Measurements from ENCODE around the gene ADGRD1.

DNA sequence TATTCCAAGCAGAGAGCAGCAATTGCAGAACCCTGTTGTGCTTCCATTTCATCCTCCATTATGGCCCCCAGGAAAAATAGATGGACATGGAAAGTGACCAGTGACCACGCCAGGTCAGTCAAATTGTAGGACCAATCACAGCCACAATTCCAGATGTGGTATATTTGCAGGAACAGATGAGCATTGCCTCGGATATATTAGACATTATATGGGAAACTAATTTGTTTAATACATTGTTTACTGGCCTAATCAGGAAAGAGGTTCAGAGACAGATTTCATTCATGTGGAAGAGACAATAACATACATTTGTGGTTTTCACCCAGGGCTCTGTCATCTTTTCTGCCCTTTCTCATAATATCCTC, 664.3 kb upstream of the TMEM132C start:
- RRBS, result no CpG with 5 or more reads among the region's 2 CpGs

DNA sequence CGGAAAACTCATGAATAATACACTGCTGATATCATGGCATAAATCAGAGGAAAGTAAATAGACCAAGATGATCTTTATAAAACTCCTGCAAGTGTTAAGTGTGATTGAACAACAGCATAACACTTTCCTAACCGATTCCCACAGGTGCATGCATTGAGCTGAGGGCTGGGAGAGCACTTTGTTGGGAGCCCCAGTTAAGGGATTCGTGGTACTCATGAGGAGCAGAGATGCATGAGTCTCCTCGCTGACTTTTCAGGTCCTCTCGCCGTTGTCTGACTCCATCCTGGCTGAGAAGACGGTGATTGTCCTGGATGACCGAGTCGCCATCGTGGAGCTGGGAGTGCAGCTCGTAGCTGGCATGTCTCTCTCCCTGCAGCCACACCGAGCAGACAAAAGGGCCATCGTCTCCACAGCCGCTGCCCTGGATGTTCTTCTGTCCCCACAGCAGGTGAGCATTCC, 643.0 kb upstream of the TMEM132C start:
- RRBS, result no CpG with 5 or more reads among the region's 14 CpGs

- RRBS, result no CpG with 5 or more reads among the region's 6 CpGs
Measured at GRCh38 chr12:128076189-128076767, 190.7 kb upstream of the TMEM132C start.

GRCh38 chr12:128603569-128603810, 220.3 kb downstream of the SLC15A4 start:
- RRBS, result no CpG with 5 or more reads among the region's 2 CpGs

GRCh38 chr12:128792461-128792862, 31.3 kb downstream of the SLC15A4 start:
- RRBS, result 96% methylated on average over 5 of the region's 17 CpGs

GRCh38 chr12:128830410-128831078, 6.8 kb upstream of the SLC15A4 start:
- RRBS, result no CpG with 5 or more reads among the region's 9 CpGs

DNA sequence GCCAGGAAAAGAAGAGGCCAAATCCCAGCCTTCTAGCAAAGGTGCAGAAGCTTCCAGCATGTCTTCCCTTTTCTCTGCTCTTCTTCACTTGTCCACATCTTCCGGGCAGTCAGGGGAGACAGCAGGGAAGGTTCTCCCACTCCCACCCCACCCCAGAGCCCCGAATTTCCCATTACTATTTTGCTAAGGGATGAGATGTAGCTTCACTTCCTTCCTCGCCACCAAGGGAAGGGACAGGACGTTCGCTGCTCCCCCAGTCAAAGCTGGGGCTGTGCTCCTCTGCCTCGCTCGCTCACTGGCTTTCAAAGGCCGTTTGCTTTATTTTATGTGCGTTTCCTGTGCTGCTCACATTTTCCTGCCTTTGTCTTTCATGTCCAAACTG, 76.2 kb upstream of the FZD10 start:
- RRBS, result no CpG with 5 or more reads among the region's 9 CpGs

- RRBS, result 2% methylated on average over 14 of the region's 32 CpGs
Measured at GRCh38 chr12:130838162-130838785, 776 bp downstream of the STX2 start.

DNA sequence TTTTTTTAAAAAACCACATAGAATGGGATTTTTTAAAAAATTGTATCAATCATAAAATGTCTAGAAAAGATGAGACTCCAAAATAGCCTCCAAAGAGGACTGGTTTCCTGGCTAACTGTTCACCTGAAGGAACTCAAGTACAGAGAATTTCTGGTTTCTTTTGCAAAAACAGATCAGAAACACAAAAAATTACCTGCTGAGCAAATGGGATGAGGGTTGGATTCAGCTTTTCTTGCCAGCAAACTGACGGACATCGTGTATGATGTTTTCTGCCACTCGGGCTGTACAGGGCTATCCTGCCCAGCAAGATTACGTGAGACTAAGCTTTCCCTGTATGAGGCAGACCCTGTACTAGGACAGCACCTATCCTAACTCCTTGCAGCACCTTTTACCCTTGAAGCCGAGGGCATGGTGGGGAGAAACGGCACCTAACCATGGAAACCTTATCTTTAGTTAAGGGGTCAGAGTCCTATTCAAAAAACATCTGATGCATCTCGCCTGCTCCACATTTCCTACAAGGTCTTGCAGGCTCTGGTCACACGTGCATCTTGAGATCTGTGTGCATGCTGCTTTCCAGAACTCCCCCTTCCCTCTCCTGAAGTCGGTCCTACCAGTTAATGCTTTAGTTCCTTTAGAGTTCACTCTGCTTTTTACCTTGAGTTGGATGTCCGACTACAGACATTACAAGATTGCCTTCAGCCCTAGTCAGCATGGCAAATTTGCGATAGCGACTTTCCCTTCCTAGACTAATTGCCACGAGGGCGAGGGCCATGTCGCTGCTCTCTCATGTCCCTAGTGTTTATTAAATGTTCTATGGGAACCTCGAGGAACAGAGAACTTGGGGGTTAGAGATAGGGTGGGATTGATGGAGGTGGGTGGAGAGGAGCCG, 6.4 kb downstream of the RAN start:
- RRBS, result no CpG with 5 or more reads among the region's 17 CpGs

GRCh38 chr12:130925591-130926137, 28.0 kb upstream of the ADGRD1 start:
- RRBS, result no CpG with 5 or more reads among the region's 12 CpGs

- RRBS, result no CpG with 5 or more reads among the region's 8 CpGs
Measured at GRCh38 chr12:130952452-130953074, 1.1 kb upstream of the ADGRD1 start.

DNA sequence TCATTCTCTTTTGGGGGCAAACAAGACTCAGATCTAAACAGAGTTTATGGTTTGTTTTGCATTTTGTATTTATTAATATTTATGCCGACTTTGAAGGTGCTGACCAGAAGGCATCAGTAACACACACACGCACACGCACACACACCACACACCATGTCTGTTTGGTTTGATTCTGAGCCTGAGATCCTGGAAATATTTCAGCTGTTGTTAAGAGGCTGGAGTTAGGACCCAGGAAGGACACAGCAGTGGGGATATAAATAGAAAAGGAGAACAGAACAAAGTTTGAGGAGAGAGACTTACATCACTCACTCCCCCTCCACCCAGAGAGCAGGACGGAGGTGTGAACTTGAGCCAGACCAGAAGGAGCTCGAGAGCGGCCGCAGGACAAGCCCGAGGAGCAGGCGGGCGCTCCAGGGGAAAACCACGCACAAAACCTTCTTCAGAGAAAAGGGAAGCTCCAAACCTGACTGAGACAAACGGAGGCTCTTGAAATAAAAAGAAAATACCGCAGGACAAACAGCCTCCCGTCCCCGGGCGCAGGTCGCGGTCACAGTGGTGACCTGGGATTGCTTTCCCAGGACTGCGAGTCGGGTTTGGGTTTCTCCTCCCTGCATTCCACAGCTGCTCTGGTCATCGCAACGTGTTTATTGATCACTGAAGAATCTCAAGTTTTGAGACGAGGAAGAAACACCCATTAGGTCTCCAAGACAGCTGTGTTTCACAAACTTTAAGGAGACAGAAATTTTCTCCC, at the start of gene ADGRD1:
ADGRD1 (plus strand) TSS at position 304 of the 751 bp plus-strand sequence.
- RRBS, result no CpG with 5 or more reads among the region's 23 CpGs

DNA sequence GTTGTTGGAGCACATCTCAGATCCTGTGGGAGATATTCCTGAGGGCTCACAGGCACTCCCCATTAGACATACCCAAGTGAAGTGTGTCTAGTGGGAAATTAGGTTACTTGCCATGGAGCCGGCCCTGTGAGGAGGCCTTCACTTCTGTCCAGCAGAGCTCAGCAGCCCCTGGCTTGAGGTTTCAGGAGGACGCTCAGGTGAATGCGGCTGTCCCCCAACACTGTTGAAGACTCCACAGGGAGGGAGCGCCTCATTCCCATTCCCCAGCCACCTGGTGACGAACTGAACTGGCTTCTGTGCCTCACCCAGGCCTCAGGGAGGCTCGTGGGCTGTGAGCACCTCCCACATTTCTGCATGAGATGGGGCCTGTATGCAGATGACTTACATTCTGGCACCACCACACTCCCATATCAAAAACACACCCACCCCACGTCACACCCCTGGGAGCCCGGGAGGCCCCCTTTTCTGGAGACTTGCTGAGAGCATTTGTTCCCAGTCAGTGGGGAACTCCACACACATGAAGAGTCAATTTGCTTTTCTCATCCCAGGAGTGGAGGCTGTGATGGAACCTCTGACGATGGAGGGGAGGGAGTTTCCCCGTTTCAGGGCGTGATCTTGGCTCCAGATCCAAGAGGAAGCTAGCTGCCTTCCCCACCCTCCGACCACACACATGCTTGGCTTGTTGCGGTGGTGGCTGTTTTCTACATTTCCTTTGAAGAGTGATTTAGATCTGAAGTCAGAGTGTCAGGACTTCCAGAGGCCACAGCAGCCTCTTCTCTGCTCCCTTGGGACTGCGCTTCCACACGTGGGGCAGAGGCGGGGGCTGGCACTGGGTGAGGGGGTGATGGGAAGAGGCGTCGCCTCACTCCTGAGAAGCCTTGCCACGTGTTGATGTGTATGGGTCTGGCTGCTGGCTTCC, 120.8 kb downstream of the ADGRD1 start:
- RRBS, result no CpG with 5 or more reads among the region's 19 CpGs

- RRBS, result 8% methylated on average over 3 of the region's 16 CpGs
Measured at GRCh38 chr12:131102956-131103519, 149.3 kb downstream of the ADGRD1 start.

GRCh38 chr12:131221352-131222074, 267.8 kb downstream of the ADGRD1 start:
- RRBS, result no CpG with 5 or more reads among the region's 13 CpGs

DNA sequence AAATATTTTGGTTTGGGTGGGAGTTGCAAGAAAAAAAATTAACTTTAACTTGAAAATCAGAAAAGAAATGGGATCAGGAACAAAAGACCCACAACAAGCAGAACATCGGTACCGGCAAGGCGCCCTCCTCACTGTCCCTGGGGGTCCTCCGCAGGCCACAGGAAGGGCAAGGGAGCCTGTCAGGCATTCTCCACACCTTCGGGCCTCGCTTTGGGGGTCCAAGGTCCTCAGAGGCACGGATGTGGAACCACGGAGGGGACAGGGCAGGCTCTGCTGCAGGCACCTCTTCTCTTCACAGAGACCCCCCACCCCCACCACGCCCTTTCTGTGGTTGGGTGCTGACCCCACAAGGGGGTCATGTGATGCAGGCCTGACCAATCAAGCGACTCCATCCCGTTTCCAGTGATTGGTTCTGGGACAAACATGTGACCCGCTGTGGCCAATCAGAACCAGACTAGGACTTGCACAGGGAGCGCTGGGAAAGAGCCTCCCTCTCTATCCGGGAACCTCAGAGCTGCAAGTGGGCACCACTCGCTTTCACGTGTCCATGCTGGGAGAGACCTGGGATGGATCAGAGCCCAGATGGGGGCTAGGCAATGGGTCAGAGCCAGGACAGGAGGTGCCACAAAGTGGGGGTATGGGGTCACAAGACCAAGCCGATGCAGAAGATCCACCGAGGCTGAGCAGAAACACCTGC, 181.2 kb upstream of the SFSWAP start:
- RRBS, result no CpG with 5 or more reads among the region's 18 CpGs

- RRBS, result 14% methylated on average over 2 of the region's 22 CpGs
Measured at GRCh38 chr12:131621874-131622740, 88.8 kb upstream of the SFSWAP start.

DNA sequence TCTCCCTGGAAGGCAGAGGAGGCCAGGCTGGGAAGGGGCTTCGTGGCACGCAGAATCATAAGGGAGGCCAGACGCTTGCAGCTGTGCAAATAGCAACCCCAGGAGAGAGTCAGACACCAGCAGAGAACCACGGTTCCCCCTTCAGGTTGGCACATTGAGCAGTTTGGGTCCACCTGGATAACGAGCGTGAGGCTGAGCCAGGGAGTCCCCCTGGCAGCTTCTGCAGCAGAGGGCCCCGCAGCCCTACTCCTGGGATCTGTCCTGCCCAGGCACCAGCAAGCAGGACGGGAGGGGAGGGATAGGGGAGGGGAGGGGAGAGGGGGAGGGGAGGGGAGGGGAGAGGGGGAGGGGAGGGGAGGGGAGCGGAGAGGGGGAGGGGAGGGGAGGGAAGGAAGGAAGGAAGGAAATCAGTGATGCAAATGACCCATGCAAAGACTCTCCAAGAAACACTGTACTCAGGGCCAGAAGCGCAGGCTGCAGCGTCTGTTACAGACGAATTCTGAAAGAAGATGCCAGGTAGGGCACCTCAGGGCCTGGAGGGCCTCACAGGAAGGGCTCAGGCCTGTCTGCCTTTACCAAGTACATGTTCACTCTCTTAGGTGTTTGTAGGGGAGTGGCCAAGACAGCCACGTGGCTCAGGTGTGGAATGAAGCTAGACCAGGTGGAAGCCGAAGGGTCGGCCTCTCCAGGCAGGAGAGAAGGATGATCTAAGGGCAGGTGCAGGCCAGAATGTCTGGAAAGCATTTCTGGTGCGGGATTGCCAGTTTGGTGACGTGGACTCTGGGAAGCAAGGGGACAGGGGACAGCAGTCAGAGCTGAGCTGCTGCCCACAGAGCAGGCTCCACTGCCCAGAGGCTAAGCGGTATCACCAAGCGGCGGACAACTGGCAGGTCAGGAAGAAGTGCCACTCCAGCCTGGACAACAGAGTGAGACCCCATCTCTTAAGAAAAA, 32.2 kb upstream of the MMP17 start:
- RRBS, result no CpG with 5 or more reads among the region's 20 CpGs

GRCh38 chr12:131851814-131852416, 23.7 kb downstream of the MMP17 start:
- RRBS, result no CpG with 5 or more reads among the region's 29 CpGs

GRCh38 chr12:131902345-131902766, 7.9 kb downstream of the ULK1 start:
- RRBS, result 88% methylated on average over 1 of the region's 10 CpGs